AG09319 (cell line): ENCODE measurements around a stretch of chr9.

- RRBS = 79% methylated on average over 7 of the region's 38 CpGs
These were observed 3.4 kb downstream of the FAM166B start for GRCh38 chr9:35559847-35561167.

GRCh38 chr9:35660433-35661688 is 2.8 kb downstream of the CCDC107 start:
- RRBS = no CpG with 5 or more reads among the region's 16 CpGs

DNA sequence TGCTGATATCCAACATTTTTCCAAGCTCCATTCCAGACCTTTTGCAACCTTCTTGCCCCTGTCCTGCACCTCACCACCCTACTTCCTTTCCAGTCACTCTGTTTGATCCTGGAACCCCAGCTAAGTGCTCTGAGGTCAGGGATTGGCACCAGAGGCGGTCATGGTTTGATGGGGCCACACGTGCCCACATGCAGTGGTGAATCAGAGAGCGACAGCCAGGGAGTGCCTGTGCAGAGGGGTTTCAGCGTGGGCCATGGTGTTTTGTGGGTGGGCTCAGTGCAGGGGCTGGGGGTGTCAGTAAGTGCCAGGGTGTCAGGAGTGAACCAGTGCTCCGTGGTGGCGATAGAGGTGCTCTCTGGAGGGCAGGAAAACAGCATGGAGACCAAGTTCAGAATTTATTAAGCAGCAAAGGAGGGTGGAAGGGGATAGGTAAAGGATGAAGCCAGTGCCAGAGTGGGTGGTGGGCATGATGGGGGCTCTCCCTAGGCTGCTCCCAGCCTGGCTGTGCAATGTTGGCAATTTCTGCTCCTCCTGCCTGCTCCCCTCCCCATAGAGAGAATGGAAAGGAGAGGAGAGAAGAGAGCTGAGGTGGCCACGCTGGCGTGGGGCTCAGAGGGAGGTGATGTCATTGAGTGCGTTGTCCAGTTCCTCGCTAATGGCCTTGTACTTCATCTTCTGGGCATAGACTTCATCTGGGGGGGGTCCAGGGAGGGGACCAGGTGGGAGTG is 7.0 kb downstream of the TPM2 start:
- RRBS = no CpG with 5 or more reads among the region's 10 CpGs

GRCh38 chr9:35684219-35685209 is 5.2 kb downstream of the TPM2 start:
- RRBS = no CpG with 5 or more reads among the region's 18 CpGs

GRCh38 chr9:35688683-35689481 is 843 bp downstream of the TPM2 start:
- RRBS = no CpG with 5 or more reads among the region's 12 CpGs

DNA sequence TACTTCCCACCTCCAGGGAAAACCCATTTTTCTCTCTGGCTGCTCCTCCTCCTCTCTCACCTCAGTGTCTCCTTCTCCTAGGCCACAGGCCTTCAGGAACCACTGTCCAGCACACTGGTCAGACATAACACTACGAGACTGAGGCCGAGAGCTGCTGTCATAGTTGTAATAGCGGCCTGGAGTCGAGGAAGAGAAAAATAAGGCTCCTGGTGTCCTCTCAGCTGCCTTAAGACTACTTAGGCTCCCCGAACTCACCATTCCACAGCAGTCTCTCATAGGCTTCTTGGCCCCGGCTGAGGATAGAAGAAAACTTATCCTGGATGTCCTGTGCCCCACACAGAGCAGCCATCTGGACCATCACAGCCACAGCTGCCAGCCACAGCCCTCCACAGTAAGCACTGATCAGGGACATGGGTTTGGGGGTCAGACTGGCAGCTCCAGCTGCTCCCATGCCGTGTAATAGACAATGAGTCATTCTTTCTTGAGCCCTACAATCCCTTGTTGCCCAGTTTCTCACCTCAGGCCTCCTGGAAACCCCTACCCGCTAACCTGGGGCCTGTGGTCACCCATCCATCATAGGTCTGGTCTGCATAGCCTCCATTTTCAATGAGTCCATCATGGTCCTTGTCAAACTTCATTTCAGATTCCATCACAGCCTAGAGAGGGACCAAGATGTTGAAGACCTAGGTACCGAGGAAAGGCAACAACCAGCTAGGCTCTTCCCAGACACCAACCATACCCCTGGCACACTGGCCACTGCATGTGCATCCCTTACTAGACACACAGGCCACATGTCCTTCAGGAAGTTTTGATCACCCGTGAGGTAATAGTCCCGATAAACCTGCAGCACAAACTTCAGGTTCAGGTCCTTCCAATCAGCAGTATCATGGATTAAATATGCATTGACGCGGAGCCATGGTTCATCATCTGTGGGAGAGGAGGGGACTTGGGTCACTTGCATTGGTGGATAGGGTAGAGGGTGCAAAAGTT is 5.8 kb downstream of the CREB3 start:
- RRBS = no CpG with 5 or more reads among the region's 13 CpGs

DNA sequence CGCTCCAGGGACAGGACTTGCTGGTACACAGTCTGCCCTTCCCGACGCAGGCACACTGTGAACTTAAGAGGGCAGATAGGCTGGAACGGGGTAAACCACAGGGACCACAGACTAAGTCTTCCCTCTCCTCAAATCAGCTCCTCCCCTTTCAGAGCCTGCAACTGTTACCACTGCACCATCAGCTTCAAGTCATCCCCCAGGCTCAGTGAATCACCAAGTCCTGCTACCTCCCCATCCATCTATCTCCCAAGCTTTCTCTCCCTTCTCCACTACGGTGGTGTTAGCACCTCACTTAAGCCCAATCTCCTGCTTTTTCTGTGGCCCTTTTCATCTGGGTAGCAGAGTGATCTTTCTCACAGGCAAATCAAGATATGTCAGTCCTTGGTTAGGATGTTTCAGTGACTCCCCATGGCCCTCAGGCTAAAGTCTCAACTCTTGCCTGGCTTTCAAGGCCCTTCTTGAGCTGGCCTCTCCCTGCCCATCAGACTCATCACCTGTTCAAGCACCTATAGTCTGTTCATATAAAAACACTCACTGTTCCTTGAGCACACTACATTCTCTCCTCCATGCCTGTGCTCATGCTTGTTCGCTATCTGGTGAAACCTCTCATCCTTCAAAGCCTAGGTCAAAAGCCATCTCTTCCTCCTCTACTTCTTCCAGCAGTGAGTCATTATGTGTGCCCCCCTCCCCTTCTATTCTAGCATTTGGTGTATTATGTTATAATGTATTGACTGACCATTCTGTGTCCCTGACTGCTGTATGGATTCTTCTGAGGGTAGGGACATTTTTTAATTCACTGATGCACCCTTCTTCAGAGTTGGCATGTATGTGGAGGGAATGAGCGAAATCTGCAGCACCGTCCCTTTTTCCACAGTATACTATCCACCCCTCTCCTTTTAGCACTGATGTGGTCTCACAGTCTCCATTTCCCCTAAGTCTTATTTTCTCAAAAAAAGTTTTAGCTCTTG is 6.9 kb downstream of the GBA2 start:
- RRBS = no CpG with 5 or more reads among the region's 8 CpGs

GRCh38 chr9:35752521-35753284 is 1.4 kb downstream of the MSMP start:
- RRBS = no CpG with 5 or more reads among the region's 10 CpGs

GRCh38 chr9:35832791-35833339 is 3.8 kb downstream of the TMEM8B start:
- RRBS = no CpG with 5 or more reads among the region's 6 CpGs

- RRBS = no CpG with 5 or more reads among the region's 8 CpGs
These were observed 725 bp upstream of the SPAAR start for GRCh38 chr9:35908463-35909066.

DNA sequence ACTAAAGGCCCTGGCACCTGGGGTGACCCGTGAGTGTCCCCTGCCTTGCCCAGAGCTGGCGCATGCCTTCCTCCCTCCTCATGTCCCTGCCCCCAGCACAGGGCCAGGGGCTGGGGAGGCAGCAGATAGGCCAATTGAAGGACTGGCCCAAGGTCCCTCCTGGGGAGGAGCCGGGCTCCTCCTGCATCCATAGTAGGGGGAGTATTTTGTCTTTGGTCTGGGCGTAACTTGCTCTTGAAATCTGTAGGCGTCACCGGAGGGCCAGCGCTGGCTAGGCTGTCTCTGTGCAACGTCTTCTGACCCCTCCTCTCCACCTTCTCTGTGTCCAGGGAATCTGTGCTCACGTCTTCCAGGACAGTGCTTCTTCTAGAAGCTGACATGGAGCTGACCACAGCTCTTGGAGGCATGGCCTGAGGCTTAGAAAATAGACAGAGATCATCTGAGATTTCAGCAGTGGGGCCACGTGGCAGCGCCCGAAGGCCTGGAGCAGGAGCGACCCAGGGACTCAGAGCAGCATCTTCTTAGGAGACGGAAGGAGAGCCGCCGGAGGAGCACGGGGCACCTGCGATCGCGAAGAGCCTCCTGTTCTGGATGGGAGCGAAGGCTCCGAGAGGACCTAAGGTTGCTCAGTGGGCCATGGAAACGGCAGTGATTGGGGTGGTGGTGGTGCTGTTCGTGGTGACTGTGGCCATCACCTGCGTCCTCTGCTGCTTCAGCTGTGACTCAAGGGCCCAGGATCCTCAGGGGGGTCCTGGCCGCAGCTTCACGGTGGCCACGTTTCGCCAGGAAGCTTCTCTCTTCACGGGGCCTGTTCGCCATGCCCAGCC is 751 bp downstream of the SPAAR start:
- RRBS = 97% methylated on average over 4 of the region's 31 CpGs

GRCh38 chr9:35948751-35949459 is 9.0 kb downstream of the OR2S2 start:
- RRBS = no CpG with 5 or more reads among the region's 2 CpGs

DNA sequence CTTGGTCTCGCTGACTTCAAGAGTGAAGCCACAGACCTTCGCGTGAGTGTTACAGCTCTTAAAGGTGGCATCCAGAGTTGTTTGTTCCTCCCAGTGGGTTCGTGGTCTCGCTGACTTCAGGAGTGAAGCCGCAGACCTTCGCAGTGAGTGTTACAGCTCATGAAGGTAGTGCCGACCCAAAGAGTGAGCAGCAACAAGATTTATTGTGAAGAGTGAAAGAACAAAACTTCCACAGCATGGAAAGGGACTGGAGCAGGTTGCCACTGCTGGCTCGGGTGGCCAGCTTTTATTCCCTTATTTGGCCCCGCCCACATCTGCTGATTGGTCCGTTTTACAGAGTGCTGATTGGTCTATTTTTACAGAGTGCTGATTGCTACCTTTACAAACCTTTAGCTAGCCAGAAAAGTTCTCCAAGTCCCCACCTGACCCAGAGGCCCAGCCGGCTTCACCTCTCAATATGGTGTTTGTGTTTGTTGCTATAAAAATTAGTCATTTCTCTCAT is 49.7 kb downstream of the RECK start:
- RRBS = no CpG with 5 or more reads among the region's 12 CpGs

DNA sequence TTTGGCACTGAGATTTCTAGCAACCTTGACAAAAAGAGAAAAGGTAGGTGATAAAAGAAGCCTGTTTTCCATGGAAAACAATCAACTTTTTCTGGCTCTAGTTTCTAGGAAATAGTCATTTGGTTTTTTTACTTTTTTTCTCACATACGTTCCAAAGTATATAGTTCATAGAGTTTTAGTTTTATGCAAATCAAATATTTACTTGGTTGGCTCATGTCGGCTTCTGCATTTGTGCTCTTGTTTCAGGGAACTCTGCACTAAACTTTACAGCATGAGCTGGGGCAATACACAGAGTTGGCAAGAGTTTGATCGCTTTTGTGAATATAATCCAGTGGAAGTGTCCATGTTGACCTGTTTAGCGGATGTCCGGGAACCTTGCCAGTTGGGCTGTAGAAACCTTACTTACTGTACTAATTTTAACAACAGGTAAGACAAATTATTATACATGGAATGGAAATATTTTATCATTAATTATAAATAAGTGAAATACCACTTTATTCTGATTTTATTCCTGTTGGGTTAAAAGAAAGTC is 45.5 kb upstream of the GLIPR2 start:
- RRBS = no CpG with 5 or more reads among the region's 5 CpGs

- RRBS = no CpG with 5 or more reads among the region's 1 CpG
These were observed 9.0 kb downstream of the GLIPR2 start for GRCh38 chr9:36145522-36145989.

- RRBS = no CpG with 5 or more reads among the region's 4 CpGs
These were observed 14.2 kb downstream of the GLIPR2 start for GRCh38 chr9:36150520-36151257.

DNA sequence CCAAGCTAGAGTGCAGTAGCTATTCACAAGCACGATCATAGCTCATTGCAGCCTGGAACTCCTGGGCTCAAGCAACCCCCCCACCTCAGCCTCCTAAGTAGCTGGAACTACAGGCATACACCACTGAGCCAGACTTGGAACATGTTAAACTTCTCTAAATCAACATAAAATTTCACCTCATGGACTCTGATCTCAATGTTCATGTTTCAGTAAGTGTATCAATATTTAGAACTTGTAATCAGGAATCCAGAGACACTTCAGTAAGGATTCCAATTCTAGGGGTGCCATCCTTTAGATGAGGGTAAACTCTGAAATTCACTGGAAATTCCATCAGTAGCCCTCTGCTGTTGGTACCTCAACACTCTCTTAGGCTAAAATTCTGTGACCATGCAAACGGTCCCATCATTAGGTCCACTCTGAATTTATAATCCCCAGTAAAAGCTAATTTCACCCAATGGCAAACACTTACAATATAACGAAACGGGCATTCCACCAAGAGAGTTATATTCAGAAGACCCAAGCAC is 6.7 kb downstream of the GNE start:
- RRBS = no CpG with 5 or more reads among the region's 4 CpGs

DNA sequence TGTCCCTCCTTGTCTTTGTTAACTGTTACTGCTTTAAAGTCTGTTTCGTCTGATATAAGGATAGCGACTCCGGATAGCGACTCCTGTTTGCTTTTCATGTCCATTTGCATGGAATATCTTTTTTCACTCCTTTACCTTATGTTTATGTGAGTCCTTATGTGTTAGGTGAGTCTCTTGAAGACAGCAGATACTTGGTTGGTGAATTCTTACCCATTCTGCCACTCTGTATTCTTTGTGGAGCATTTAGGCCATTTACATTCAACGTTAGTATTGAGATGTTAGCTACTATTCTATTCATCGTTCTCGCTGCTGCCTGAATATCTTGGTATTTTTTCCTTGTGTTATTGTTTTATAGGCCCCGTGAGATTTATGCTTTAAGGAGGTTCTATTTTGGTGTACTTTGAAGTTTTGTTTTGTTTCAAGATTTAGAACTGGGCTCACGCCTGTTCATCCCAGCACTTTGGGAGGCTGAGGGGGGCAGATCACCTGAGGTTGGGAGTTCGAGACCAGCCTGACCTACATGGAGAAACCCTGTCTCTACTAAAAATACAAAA is 14.0 kb upstream of the RNF38 start:
- RRBS = no CpG with 5 or more reads among the region's 10 CpGs

DNA sequence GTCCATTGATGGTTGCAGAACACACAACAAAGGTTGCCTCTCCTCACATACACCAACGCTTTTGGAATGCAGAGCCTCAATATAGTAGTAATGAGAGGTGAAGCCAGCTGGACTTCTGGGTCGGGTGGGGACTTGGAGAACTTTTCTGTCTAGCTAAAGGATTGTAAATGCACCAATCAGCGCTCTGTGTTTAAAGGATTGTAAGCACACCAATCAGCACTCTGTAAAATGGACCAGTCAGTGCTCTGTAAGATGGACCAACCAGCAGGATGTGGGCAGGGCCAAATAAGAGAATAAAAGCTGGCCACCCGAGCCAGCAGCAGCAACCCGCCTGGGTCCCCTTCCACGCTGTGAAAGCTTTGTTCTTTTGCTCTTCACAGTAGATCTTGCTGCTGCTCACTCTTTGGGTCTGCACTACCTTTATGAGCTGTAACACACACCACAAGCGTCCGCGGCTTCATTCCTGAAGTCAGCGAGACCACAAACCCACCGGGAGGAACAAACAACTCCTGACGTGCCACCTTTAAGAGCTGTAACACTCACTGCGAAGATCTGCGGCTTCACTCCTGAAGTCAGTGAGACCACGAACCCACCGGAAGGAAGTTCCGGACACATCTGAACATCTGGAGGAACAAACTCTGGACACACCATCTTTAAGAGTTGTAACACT is 58.1 kb upstream of the RNF38 start:
- RRBS = no CpG with 5 or more reads among the region's 17 CpGs